ENCODE results near the genes SNTB2 and NOB1.

- PRO-cap: no peak
Observed at GRCh38 chr16:68760499-68761462, 23.7 kb downstream of the CDH1 start.

DNA sequence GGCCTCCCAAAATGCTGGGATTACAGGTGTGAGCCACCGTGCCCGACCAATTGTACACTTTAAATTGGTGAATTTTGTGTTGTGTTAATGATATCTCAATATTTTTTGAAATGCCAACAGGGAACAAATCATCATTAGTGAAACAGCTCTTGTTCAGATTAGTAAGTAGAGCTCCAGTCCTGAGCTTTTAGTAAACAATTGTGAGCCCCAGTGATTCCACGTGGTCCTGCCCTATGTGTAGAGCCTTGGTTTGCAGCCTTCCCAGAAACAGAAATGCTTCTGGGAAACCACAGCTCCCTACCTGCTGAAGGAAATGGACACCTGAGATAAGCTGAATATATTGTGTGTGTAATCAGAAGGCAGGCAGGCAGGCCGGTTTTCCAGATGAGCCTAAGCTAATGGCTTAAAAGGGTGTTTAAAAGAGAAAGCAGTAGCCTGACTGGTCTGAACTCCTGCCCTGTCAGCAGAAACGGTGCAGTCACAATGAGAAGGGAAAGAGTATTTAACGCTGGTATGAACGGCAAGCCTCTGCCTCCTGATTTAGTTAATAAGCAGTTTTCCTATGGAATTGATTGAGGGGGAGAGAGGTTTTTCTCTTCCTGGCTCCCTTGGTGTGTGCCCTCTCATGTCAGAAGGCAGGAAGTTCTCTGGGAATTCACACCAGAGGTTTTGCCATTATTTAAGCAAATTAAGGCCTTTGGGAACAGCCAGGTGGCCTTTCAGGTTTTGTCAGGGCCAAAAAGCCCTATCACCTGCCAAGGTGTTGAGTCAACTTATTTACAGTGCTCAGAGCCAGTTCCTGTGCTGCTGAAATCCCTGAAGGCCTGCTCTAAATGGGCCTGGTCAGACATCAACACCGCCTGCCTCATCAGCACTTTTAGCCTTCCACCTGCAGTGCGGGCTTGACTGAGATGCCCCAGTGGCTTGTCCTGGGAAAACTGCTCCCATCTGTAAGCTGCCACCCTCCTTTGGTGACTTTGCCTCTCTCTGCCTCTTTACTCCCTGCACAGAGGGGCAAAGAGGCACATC is 41.5 kb downstream of the CDH1 start:
- PRO-cap: bidirectional peak, plus-strand start at position 827 of the sequence, minus-strand start at position 627 of the sequence

GRCh38 chr16:68782026-68782376 is 44.9 kb downstream of the CDH1 start:
- PRO-cap: no peak

DNA sequence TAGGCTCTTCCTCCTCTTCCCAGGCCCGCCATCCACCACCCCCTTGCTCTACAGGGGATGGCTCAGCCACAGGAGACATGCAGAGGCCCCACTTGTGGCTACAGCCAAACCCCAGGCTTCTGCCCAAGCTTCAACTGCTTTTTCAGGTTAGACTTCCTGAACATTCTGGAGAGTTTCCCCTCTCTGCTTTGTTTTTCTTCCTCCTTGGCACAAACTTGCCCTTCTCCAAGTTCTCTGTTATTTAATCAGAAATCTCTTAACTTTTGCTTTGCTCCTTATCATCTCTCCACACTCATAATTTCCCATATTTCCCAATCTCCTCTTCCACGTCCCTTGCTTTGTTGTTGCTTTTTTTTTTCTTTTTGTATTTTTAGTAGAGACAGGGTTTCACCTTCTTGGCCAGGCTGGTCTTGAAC is 18.2 kb upstream of the HAS3 start:
- PRO-cap: no peak

- PRO-cap: no peak
Observed at GRCh38 chr16:69165248-69165655, 21.7 kb upstream of the SNTB2 start.

DNA sequence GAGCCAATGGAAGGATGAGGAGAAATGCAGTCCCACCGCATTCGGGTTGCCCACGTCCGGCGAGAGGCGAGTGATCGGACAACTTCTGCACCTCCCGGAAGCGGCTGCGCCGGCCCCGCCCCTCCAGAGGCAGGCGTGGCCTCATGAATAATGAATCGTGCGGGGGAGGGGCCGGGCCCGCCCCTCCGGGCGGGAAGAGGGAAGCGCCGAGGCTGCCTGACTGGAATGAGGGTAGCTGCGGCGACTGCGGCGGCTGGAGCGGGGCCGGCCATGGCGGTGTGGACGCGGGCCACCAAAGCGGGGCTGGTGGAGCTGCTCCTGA is at the start of gene SNTB2:
SNTB2 (plus strand) TSS at position 223 of the 322 bp plus-strand sequence.
- PRO-cap: bidirectional peak, plus-strand start at position 223 of the sequence, minus-strand start at position 87 of the sequence

DNA sequence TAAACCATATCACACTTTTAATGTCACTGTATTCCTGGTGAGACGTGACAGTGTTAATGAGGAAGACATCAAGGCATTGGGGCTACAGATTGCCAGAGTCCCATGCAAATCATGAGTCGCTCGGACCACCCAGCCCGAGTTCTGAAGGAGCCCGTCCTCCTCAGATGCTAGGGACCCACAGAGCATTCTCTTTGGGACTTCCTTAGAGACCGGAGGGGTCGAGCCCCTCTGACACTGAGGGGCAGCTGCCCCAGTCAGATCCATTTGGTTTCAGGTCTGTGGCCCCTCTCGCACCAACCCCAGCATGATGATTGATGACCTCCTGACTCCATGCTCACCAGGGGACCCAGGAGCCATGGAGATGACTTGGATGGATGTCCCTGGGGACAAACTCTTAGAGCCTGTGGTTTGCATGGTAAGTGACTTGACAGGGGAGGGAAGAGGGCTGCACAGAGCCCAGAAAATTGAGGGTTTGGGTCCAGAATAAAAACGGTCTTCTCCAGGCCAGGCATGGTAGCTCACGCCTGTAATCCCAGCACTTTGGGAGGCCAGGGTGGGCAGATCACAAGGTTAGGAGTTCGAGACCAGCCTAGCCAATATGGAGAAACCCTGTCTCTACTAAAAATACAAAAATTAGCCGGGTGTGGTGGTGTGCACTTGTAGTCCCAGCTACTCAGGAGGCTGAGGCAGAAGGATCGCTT is 8.0 kb downstream of the PDF start:
- PRO-cap: no peak

DNA sequence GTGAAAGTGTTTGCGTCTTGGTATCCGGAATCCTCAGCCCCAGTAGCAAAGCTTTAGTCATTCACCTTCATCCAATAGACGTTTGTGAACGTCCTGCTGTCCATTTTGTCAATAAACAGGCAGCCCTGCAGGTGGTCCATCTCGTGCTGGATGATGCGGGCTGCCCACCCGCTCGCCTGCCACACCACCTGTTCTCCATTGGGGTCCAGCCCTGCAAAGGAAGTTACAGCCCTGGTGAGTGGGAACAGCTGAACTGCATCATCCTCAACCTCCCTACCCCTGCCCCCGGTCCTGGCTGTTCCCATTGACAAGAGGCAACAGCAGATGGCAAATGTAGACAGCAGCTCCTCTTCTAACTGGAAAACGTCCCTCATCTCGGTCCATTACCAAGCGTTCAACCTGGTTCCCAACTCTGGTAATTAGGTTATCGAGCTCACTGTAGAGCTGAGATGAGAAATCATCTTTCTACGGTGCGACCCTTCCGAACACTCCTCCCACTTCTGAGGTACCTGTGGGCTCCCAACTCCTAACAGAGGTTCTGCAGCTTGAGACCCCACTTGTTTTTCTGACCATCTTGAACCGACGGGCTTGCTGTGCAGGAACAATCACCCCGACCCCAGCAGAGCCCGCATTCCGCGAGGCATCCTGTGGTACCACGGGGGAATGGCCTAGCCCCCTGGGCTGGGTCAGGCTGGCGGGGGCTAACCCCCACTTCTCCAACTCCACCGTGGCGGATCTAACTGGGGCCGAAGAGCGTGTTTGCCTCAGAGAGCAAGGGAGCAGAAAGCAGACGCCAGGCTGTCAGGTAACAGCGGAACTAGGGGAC is 1.2 kb downstream of the PDF start:
- PRO-cap: no peak

DNA sequence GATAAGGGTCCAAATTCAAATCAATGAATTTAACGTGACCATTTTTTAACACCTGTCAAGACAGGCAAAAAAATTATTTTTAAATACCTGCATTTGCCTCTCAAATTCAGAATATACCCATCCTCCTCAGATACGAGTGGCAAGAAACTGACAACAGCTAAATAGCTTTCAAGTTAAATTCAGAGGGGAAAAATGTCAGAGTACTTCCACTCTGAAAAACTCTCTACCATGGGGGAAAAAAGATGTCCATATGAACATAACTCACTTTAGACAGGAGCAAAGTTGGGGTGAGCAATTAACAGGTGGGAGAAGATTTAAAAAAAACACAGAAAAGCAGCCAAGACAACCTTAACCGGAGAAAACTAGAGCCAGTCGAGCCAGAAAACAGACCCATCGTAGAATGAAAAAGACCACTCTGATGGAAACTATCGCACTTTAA is 921 bp downstream of the TERF2 start:
- PRO-cap: no peak

- PRO-cap: no peak
Observed at GRCh38 chr16:69402137-69402592, 16.4 kb upstream of the TERF2 start.

DNA sequence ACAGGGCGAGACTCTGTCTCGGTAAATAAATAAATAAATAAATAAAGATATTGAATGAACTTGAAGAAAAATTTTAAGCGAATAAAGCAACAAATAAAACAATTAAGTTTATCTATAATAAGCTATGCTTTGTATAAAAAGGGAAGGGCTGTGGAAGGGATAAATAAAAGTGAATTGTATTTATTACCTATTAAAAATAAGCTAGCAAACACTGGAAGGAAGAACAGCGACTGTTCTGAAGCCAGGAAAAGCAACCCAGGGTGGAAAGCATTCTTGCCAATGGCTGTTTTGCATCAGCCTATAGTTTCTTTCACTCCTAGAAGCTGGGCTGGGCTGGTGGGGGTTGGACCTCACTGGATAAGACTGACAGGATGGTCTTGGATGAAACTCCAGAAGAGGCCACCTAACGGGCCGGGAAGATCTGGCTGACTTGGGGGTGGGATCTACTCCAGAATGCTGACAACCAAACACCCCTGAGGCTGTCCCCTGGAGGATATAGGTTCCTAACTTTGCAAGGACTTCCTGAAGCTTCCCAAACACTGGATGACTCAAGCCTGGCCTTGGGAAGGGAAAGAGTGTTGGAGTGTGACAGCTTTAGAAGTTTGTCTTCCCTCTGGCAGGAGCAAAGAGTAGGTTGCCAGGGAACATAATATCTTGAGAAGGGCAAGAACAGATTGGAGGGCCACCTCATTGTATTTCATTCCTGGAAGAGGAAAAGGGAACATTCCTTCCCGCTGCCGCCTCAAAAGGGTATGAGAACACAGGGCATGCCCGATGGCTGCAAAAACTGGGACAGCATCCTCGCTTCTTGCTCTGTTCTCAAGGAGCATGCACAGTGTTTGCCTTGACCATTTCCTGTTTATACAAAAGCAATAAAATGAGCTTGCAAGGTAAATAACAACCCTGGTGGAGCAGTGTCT is 6.9 kb upstream of the CYB5B start:
- PRO-cap: no peak

DNA sequence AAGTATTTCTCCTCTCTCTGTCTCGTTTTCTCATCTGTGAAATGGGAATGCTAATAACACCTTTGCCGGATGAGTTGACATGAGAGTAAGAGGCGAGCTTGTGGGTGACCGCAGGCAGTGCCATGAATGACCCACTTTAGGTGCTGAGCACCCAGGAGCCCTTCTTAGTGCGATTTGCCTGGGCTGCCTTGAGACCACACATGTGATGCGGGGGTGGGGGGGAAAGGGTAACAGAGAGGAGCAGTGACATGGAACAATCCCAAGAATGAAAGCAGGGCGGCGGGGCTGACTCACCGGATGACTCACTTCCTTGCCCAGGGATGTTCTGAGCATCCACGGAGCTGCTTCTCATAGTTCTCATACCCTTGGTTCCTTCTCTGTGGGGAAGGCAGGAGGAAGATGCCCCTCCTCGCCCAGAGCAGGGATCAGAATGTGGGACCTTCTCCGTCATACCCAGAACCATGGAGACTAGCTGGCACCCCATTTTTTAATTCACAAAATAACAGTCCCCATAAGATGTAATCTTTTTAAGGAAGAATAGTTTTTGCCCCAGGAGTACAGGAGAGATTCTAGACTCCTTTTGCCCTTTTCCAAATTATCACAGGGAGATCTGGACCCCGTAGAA is 35.1 kb upstream of the NFAT5 start:
- PRO-cap: bidirectional peak, plus-strand start at position 360 of the sequence, minus-strand start at position 204 of the sequence

DNA sequence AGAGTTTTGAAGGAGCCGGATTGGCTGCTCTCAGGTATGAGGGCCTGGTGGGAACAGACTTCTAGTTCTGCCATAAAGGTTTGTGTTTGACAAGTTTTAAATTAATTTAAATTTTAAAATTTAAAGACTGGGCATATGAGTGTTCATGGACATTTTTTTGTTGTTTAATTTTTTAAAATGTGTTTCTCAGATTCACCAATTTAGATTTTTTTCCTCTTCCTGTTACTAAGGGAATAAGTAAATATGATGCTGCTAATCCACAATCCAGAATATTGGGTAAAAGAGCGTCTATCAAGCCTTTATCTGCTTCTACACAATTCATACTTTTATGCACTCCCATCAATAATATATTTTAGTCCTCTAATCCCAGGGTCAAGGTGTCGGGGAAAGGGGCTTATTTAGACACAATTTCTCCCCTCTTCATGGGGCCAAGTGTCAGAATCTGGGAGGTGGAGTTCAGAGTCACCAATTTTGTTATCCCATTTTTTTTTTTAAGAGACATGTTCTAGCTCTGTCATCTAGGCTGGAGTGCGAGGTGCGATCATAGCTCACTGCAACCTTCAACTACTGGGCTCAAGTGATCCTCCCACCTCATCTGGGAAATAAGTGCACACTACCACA is 63.5 kb downstream of the NFAT5 start:
- PRO-cap: no peak

- PRO-cap: bidirectional peak, plus-strand start at chr16:69754680, minus-strand start at chr16:69754687; bidirectional peak, plus-strand start at chr16:69755155, minus-strand start at chr16:69754921
Observed at GRCh38 chr16:69754386-69755342, at the start of gene NOB1. TSS of gene NOB1 (minus strand) at chr16:69754926.

DNA sequence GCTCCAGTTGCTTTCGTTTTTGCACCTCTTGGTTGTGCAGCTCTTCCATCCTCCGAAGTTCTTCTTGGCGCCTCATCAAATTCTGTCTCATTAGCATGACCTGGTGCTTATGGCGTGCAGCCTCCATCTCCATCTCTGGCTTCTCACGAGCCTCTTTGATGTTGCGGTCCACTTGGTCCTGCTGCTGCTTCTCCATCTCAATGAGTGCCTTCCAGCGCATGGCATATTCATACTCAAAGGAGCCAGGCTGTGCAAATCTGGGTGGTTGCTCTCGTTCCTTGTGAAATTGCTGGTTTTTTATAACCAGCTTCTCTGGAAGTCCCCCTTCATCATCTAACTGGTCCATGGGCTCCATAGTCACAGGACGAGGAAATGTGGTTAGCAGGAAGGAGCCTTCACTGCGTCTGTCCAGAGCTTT is 2.2 kb upstream of the NOB1 start:
- PRO-cap: no peak

DNA sequence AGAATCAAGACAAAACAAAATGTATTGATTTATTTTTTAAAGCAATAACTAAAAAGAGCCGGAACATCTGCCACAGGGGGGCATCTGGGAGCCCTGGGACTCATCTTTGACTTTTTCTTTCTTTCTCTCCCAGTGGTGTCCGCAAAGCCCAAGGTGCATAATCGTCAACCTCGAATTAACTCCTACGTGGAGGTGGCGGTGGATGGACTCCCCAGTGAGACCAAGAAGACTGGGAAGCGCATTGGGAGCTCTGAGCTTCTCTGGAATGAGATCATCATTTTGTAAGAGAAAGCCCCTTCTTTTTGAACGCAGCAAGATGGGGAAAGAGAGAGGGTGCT is 36.4 kb downstream of the WWP2 start:
- PRO-cap: no peak

DNA sequence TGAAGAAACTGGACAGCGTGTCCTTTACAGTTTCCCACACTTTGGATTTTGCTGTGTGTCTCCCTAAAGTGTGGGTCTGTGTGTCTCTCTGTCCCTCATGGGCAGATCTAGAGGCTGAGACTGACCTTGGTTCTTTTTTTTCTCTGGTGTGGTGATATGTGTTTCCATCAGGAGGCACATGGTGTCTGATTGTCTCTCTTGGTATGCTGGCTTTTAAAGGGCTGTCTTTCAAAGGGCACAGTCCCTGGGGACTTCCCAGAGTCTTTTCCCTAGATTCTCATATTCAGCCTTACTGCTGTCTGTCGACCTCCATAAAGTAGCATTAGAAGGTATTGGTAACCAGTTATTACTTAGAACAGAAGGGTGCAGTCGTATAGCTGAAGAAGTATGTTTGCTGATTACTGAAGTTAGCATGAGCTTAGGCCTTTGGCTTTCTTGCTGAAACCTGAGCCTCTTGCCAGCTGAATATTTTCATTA is 71.2 kb downstream of the WWP2 start:
- PRO-cap: no peak

- PRO-cap: bidirectional peak, plus-strand start at chr16:69890798, minus-strand start at chr16:69890596
Observed at GRCh38 chr16:69890419-69890894, 60.7 kb upstream of the CLEC18A start.

DNA sequence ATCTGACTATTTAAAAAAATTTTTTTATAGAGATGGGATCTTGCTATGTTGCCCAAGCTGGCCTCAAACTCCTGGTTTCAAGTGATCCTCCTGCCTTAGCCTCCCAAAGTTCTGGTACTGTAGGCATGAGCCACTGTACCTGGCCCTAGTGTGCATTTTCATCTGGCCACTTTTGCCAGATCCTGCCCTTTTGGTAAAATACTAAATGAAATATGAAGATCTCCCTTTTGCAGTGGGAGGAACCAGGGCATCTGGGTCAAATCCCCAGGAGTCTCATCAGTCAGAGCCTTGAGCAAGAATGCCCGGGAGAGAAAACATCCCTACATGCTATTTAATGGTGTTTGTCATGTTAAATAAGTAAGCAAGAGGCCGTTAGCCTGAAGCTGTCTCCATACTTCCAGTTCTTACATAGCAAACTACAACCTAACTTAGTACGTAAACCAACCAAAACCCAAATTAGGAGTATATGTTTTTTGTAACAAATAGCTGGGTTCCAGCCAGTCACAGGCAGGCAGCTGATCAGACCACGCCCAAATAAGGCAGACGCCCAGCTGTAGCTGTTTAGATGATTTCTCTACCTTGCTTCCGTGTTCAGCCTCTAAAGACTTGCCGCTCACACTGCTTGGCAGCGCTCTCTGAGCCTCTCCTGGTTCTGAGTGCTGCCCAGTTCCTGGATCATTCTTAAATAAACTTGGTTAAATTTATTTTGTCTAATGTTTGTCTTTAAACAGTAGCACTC is 46.4 kb upstream of the CLEC18A start:
- PRO-cap: bidirectional peak, plus-strand start at position 597 of the sequence, minus-strand start at position 300 of the sequence

DNA sequence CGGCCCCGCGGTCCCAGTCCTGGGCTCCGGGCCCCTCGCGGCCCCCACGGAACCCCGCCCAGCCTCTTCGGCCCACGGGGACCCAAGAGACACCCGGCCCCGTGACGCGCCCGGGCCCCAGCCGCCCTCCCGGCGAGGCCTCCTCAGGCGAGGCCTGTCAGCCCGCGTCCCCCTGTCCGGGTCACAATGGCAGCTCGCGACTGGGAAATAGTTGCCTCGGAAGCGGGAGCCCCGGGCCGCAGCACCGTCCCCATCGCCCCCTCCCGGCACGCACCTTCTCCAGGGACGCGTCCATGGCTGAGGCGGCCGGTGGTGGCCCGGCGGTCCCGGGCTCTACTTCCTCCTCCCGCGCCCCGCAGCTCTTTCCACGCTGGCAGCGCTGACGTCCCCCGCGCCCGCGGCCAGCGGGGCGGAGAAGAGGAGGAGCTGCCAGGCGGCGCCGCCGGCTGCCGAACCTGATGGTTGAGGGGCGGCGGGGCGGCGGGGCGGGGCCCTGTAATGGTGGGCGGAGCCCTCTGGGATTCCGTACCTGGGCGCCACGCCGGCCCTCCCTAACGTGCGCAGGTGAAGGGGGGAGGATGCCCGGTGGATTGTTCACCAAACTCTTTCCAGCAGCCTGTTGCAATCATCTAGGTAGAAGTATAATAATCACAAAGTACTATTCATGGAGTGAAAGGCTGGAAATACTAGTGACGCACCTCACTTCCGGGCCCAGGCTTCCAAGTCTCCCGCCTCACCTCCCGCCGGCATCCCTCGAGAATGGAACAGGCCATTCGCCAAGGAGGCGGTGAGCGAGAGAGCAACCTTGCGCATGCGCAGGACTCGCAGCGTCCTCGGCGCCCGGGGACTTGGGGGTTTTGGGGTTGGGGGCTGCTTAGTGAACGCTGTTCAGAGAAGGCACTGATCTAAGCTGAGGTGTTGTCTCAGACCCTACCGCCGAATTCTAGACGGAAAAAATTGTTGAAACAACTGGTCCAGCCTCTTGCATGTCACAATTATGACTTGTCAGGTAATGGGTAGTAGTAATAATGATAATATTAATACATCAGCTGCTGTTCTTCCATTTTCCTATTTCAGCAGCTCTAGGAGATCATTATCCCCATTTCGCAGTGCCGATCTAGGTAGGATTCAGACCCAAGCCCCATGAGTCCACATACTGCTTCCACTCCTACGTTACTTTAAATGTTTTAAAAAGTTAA is 48.3 kb upstream of the PDPR start:
- PRO-cap: unidirectional peak, minus-strand start at position 460 of the sequence; unidirectional peak, plus-strand start at position 877 of the sequence